Measurements from ENCODE around the genes OR8G1, ROBO3 and ROBO4.

GRCh38 chr11:123063313-123064373, 1.7 kb upstream of the HSPA8 start:
- PRO-cap = unidirectional peak, minus-strand start at chr11:123063706; bidirectional peak, plus-strand start at chr11:123064138, minus-strand start at chr11:123064008

DNA sequence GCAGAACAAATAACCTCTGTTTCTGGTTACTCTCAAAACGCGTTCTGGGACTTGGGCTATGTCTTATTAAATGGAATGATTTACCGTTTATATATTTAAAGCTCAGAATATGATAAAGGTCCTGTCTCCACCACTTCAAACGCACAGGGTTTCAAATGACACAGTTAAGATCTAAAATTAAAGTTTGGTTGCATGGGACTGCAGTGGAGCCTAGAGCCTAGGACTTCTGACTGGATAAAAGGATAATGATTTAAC, 2.4 kb upstream of the HSPA8 start:
- PRO-cap = no peak

GRCh38 chr11:123072306-123072673, 10.4 kb upstream of the HSPA8 start:
- PRO-cap = no peak

DNA sequence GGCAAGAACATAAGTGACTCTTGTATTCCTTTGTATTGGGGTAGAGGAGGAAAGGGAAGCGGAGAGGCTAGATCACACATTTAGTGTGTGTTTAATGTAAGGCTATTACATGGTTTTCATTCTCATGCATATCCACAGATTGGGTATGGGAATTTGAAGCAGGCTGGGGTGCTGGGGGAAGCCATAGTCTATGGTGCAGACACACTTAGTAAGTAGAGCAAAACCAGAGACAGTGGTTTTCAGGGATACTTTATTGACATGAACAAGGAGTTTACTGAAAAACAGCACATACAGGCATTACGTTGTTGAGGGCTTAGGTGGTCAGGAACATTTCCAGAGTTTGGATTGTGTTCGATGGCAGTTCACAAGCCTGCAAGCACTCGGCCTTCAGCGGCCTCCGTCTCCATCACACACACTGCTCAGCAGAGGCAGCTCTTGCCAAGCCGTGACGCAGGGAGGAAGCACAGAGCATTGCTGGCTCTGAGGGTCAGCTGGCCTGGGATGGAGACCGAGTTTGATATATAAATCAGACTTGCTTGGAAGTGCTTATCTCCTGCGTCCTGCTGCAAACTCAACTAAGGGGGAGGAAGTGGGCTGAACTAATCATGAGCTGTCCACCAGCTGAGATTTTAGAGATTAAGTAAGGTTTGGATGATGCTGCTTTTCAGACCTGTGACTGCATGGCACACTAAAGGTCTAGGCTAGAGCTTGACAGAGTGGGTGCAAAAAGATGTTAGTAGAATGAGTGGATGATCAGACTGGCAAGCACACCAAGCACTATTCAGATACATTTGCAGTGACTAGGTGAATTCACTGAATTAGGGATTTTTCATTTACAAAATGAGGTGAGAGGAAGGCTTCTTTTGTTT, 25.2 kb downstream of the SCN3B start:
- PRO-cap = no peak

- PRO-cap = no peak
These were observed at the start of gene OR8G1 for GRCh38 chr11:124240979-124241387. TSS of gene OR8G1 (plus strand) at chr11:124241095.

DNA sequence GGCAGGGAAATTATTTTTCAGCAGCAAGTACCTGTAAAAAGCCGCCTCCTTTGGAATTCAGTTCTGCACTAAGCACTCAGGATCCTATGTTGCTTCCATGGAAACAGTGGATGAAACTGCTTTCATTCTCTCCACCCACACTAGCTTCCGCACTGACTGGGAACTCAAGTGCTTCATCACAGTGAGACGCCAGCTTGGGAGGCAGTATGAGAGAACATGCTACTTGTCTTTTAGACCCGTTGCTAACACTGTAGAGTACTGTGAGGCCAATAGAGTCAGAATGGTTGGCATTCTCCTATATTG, 16.3 kb downstream of the SIAE start:
- PRO-cap = no peak

GRCh38 chr11:124746563-124747516, 5.2 kb downstream of the VSIG2 start:
- PRO-cap = bidirectional peak, plus-strand start at chr11:124746786, minus-strand start at chr11:124746713; unidirectional peak, minus-strand start at chr11:124746990

DNA sequence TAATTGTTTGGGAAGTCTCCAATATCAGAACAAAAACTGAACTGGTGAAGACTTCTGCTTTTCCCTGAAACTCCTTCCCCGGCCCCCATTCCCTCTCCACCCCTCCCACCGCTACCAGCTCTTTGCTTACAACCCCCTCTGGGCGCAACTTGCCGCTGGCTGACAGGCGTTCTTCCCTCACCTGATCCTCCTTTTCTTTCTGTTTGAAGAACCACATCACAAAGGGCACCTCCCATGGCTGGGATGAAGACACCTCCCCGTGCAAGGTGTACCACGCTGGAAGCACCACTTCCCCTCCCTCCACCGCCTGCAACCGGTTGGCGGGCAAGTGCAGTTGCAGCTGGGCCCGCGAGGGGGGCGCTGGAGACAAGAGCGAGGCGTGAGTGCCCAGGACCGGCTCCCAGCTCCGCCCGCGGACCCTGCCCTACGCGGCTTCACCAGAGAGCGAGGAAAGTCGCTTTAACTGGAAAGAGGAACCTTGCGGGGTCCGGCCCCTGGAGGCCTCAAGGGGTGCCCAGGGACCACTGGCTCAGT, 3.9 kb downstream of the ESAM start:
- PRO-cap = no peak

- PRO-cap = no peak
These were observed at the start of gene ROBO3 for GRCh38 chr11:124865131-124865549. TSS of gene ROBO3 (plus strand) at chr11:124865432.

DNA sequence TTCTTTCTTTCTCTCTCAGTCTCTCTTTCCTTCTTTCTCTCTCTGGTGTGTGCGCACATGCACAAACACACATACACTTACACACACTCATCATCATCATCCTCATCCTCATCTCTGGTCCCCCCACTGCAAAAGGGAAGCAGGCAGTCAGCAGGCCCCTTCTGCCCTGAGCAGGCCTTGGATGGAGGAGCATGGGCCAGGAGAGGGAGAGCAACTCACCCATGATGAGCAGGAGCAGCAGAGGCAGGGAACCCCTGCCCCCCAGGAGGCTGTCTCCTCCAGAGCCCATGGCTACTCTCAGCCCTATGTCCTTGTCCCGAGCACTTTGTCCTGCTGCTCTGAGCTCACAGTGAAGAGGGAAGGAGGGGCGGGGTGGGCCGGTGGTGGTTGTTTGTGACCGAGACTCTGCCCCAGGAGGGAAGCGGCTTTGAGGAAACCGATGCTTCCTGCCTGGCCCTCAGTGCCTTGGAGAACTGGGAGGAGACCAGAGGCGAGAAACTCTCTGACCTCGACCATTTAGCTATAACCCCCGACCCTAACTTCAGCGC, at the start of gene ROBO4:
Gene ROBO4 (minus strand): TSS at position 359 of the 548 bp plus-strand sequence.
- PRO-cap = bidirectional peak, plus-strand start at position 460 of the sequence, minus-strand start at position 357 of the sequence

DNA sequence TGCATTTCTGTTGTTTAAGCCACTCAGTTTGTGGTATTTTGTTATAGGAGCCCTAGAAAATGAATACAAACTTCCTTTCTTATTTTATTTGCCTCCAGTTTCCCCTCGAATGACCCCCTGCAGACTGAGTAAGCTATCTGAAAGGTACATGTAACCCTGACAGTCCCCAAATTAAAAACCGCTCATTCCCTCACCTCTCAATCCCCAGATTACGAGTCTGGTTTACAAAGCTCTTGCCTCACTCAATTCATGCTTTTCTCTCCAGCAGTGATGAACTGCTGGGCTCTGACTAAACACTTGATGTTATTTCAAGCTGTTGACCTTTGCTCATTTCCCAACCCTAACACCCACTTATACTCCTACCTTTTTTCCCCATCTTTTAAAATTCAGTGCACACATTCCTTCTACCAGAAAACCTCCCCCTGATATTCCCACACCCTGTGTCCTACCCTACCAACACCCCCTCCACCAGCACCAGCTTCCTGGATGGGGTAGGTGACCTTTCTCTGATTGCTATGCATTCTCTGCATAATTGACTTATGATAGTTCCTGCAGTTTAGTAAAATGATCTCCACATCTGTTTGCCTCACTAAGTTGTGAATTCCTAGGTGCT, 1.1 kb downstream of the HEPACAM start:
- PRO-cap = no peak

DNA sequence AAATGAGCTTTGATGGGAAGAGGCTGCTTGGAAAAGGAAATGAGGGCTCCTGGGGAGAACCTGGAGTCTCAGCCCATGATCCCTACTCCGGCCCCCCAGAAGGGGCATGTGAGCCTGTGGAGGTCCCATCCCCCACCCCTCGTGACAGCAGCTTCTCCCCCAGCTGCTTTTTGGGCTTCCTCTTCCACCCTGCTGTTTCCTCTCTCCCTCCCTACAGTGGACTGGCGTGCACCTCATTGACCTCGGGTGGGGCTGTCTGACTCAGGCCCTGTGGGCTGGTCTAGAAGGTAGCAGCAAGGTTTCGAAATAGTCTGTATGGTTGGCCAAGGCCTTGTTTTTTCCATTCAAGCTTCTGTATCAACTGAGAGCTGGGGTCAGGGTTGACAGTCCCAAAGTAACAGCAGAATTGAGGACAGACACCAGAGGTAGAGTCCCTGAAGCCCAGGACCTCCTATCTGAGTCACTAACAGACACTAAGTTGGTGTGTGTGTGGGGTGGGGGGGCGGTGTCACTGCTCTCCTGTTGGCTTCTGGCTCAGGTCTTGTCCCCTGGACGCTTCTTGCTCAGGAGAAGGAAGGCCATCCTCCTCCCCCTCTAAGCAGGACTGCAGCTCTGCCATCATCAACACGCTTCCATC, 7.7 kb downstream of the SLC37A2 start:
- PRO-cap = bidirectional peak, plus-strand start at position 343 of the sequence, minus-strand start at position 108 of the sequence

DNA sequence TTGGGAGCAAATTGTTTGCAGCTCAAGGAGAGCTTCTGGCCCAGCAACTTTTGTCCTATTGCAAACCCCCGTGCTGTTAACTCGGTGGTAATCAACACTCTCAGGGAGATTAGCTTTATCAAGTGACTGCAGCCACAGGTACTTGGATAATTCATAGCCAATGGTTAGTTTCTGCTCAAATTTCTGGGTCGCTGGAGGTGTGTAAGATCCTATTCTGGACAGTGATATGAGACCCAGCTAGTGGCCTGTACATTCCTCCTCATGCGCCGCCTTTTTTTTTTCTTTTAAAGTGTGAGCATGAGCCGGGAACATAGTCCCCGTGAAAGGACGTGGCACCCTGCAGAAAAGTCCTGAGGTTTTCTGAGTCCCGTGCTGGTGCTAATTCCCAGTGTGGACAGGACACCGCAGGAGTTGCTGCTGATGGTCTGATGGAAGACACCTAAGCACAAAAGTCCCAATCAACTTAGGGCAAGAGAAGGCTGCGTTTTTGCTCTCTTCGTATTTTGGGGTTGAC, 24.1 kb downstream of the PKNOX2 start:
- PRO-cap = no peak

DNA sequence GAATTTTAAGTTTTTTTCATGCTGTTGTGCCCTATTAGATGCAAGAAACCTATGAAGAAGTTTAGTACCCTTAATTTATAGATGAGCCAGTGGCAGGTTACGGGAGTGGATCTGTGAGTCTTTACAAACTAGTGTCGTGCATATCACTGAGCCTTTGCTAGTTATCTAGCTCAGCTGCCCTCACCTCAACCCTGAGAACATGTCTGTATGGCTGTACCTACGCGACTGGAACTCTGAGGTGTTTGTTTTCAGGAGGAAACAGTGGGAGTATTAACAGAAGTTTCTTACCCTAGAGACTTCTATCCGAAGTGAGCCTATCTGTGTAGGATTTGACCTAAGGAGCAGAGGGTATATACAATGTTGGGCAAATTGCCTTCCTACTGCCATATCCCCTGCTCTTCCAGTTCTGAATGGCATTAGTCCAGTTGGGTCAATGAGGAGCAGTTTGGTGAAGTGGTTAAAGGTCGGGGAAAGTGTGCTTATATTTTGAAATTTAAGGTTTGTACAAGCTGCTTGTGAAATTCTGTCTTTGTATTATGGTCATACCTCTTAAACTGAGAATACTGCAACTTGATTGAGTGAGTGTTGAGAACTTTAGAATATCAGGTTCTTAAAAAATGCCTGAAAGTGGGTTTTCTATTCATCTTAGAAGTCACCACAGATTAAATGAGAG, 1.6 kb downstream of the EI24 start:
- PRO-cap = no peak

- PRO-cap = no peak
These were observed 3.8 kb upstream of the ACRV1 start for GRCh38 chr11:125684304-125684908.

DNA sequence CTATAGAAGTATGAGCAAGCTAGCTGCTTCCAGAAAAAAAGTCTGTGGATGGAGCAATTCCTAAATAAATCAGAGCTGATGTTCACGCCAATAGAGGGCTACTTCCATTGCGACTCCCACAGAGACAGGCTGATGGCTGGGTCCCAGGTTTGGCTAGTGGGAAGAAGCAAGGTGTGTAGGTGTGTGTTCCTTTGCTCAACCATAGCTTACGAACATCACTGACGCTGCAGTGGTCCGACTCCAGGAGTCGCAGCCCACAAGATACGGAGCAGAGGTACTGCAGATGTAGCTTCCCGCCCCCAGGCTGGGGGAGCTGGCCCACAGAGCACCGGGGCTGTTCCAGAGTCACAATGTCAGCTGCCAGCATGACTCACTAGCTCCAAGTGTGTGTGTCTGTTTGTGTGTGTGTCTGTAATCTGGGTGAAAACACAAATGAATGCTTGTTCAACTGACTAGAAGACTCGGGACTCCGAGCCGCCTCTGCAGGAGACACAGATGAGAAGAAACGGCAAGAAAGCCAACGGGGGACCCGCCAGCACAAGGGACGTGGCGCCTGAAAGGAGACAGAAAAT, 10.5 kb downstream of the VSIG10L2 start:
- PRO-cap = unidirectional peak, plus-strand start at position 455 of the sequence

- PRO-cap = no peak
These were observed 49.0 kb upstream of the CDON start for GRCh38 chr11:126111501-126112316.

DNA sequence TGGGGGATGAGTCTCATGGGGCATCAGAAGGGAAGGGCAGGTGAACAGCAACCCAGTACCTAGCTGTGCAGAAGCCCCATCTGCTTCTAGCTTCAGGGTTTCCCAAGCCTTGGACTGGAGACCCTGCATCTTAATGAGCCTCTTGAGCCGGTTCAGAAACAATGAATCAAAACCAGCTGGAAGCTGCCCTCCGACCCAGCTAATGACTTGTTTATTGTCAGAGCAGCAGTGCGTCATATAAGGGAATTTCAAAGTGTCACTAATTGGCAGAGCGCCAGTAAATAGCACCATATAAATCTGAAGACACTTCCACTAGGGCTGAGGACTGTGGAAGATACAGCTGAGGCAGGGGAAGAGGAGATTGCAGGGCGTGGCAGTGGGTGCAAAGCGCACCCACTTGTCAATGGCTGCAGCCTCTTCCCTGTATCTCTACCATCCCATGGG, 57.4 kb downstream of the RPUSD4 start:
- PRO-cap = no peak

GRCh38 chr11:126214762-126215299, 3.2 kb downstream of the FAM118B start:
- PRO-cap = no peak

DNA sequence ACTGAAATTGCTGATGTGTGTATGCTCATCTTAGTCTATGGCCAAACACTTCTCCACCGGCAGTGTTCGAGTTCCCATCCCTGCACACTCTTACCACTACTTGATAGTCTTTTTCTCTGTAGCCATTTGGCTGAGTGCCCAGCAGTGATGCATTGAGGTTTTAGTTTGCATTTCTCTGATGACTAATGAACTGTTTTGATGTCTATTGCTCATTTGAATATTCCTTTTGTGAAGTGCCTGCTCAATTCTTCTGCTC, 1.9 kb downstream of the TIRAP start:
- PRO-cap = unidirectional peak, minus-strand start at position 92 of the sequence